GM12892 (cell line): ENCODE data around the genes VSIG10 and RPLP0.

GRCh38 chr12:118060194-118060680 lies 742 bp downstream of the WSB2 start:
- RRBS = no CpG with 5 or more reads among the region's 9 CpGs

- RRBS = 2% methylated on average over 55 of the region's 89 CpGs
These were observed at the start of gene VSIG10 for GRCh38 chr12:118103480-118104519. Gene VSIG10, minus strand, starts transcription at chr12:118104011.

GRCh38 chr12:118136532-118137082 lies 683 bp downstream of the PEBP1 start:
- RRBS = under 1% methylated on average over 13 of the region's 32 CpGs

GRCh38 chr12:118172027-118172858 lies 36.3 kb downstream of the PEBP1 start:
- RRBS = no CpG with 5 or more reads among the region's 12 CpGs

DNA sequence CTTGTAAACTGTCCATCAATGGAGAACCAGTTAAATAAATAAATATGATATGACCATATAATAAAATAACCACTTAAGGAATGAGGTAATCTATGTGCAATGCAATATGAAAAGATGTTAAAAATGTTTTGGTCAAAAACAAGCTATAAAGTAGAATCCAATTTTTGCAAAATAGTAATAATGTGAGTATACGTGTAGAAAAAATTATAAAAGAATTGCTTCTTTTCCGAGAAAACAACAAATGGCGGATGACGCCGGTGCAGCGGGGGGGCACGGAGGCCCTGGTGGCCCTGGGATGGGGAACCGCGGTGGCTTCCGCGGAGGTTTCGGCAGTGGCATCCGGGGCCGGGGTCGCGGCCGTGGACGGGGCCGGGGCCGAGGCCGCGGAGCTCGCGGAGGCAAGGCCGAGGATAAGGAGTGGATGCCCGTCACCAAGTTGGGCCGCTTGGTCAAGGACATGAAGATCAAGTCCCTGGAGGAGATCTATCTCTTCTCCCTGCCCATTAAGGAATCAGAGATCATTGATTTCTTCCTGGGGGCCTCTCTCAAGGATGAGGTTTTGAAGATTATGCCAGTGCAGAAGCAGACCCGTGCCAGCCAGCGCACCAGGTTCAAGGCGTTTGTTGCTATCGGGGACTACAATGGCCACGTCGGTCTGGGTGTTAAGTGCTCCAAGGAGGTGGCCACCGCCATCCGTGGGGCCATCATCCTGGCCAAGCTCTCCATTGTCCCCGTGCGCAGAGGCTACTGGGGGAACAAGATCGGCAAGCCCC lies 110.1 kb downstream of the PEBP1 start:
- RRBS = no CpG with 5 or more reads among the region's 38 CpGs

GRCh38 chr12:118359502-118359965 lies 13.2 kb downstream of the TAOK3 start:
- RRBS = no CpG with 5 or more reads among the region's 6 CpGs

DNA sequence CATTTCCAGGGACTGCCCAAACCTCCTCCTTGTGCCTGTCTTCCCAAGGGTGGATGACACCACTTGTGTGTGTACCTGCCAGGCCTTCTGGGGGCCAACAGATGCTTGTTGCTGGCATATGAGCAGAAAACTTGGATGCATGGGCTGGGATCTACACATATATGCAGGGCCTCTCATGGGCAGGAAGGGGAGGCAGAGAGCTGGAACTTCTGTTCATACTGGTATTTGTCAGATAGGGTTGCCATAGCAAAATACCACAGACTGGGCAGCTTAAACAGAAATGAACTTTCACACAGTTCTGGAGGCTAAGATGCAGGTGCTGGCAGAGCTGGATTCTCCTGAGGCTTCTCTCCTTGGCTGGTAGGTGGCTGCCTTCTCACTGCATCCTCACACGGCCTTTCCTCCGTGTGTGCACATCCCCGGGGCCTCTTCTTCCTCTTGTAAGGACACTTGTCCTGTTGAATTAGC lies 121.8 kb downstream of the SUDS3 start:
- RRBS = no CpG with 5 or more reads among the region's 3 CpGs

GRCh38 chr12:119177941-119178317 lies 802 bp upstream of the HSPB8 start:
- RRBS = no CpG with 5 or more reads among the region's 6 CpGs

GRCh38 chr12:119182732-119183590 lies 4.2 kb downstream of the HSPB8 start:
- RRBS = no CpG with 5 or more reads among the region's 5 CpGs

DNA sequence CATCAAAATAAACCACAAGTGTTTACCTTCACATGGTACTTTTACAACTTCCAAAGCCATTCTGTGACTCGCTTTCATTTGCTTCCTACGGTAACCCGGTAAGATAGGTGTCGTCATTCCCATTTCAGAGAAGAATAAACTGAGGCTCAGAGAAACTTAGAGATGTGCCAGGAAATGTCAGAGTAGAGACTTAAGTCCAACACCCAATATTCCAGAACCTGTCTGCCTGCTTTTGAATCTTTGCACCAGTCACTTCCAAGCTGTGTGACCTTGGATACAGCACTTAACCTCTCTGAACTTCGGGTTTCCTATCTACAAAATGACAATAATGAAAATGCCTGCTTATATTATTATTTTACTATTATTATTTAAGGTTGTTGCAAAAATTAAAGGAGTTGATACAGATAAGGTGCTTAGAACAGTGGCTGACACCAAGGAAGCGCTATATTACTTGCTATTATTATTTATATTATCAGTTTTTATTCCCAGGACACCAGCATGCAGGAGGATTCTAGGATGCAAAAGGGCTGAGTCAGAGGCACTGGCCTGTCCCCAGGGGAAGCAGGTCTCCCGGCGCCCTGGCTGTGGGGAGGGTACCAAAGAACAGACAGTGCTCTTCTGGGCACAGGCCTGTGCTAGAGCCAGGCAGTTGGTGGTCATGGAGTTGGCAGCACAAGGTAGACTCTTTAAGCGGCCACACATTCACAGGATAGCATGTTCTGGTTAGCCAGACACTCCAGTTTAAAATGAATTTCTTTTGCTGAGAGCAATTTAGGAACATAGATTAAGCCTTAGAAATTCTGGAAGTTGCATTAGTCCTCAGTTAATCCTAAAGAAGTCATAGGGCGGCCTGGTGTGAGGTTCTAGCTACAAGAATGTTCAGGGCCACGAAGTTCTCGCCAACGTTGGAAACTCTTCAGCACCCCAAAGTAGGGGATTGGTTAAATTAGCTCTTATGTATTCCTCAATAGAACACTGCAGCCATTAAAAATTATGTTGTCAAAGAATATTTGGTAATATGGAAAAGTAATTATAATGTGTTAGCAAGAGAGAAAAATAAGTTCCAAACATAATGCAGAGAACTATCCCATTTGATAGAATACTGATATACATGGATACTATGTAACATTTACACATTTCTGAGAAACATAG lies 5.5 kb downstream of the HSPB8 start:
- RRBS = no CpG with 5 or more reads among the region's 13 CpGs

DNA sequence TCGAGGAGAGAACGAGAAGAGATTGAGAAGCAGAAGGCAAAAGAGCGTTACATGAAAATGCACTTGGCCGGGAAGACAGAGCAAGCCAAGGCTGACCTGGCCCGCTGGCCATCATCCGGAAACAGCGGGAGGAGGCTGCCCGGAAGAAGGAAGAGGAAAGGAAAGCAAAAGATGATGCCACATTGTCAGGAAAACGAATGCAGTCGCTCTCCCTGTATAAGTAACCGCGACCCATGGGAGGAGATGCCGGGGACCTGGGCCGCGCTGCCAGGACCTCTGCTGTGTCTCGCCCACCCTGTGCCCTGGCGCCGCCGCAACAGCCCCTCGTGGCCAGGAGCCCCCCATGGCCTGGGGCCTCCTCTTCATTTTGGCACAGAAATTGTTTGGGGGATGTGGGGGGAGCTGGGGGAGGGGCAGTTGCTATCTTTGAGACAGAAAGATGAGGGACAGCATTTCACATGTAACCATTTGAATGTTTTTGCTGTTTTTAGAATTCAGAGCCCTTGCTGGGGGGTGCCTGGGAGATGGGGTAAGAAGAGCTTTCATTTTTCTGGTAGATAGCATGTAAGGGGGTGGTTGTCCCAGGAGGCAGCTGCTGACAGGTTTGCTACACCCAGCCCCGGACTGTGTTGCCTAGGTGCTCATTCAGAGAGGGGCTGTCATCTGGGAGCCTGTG lies 16.6 kb downstream of the HSPB8 start:
- RRBS = 76% methylated on average over 2 of the region's 21 CpGs

DNA sequence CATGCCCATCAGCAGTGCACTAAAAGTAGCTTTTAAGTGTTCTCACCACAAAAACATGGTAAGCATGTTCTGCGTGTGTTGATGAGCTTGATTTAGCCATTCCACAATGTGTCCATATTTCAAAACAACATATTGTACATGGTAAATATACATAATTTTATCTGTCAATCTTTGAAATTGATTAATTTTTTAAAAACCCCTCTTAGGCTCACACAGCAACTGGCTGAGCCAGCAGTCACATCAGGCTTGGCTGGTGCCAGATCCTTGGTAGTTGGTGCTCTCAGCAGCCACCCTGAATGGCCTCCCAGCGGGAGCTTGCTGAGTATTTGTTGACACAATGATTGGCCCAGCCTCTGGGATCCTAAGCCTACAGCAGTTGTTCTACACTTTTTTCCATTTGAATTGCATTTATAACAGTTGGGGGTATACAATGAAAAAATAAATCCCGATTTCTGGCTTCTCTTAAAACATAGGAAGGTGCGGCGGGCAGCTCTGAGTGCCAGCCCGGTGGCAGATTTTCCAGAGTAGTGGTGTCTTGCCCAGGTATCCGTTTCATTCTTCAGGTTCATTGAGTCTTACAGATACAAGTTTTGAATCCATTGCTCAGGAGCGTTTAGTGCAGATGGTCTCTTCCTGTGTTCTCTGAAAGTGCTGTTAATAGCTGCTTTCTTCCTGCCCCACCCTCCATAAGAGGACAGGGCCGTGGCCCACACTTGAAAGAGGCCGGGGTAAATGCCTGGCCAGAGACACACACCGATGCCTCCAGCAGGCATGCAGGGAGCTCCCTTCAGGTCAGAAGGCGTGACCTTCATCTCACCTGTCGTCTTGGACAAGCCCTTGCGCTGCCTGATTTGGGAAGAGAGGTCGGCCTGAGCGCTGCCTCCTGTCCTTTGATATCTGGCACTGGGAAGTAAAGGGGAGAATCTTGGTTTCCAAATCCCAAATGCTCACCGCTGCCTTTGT lies 11.3 kb downstream of the PRKAB1 start:
- RRBS = no CpG with 5 or more reads among the region's 17 CpGs

GRCh38 chr12:119776428-119776936 lies 100.6 kb downstream of the CIT start:
- RRBS = no CpG with 5 or more reads among the region's 8 CpGs

DNA sequence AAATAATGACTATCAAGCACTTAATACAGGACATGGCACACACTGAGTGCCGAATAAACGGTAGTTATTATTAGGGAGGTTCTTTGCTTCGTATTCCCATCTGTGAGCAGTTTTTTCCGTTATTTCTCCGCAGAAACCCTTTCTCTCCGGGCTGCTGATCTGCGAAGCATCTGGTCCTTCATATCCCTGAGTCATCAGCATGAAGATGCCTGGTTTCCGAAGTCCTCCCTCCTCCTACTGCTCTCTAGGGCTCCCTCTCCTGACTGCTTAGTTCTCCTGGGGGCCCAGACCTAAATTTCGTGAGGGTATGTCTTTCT lies 737 bp upstream of the BICDL1 start:
- RRBS = no CpG with 5 or more reads among the region's 9 CpGs

GRCh38 chr12:119990373-119990993 lies 1.4 kb downstream of the BICDL1 start:
- RRBS = no CpG with 5 or more reads among the region's 12 CpGs

DNA sequence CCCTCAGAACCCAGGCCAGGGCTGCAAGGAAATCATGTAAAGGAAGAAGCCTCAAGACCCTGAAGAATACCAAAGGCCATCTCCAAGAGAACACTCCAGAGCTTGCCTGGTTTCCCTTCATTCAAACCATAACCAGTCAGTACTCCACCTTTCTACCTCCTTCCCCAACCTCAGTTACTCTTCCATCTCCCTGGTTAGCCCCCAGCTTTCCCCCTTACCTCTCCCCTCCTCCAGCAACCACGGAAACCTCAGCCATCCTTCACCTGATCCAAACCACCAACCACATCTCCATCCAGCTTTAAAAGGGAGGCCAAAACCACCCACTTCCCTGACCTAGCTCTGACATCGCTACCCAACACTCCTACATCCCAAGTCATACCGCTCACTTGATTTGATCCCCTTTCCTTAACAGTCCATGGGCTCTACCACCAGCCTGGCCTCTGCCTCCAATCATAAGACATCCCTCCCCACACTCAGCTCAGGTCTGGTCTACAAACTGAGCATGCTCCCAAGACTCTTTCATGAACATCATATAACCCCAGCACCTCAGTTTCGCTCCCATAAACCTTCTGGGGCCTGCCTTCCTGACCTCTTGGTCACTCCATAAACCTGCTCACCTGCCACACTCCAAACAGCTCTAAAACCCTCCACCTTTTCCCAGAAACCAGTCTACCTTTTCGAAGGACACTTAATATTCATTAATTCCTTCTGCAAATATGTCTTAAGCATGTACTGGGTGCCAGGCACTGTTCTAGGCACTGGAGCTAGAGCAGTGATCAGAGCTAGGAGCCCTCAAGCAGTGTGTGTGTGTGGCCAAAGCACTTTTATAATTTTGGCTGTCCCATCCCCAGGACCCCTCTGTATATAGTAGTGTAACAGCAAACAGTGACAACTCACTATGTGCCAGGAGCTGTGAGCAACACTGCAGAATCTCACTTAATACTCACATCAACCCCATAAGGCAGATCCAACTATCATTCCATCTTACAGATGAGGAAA lies 1.3 kb downstream of the RAB35 start:
- RRBS = no CpG with 5 or more reads among the region's 5 CpGs

DNA sequence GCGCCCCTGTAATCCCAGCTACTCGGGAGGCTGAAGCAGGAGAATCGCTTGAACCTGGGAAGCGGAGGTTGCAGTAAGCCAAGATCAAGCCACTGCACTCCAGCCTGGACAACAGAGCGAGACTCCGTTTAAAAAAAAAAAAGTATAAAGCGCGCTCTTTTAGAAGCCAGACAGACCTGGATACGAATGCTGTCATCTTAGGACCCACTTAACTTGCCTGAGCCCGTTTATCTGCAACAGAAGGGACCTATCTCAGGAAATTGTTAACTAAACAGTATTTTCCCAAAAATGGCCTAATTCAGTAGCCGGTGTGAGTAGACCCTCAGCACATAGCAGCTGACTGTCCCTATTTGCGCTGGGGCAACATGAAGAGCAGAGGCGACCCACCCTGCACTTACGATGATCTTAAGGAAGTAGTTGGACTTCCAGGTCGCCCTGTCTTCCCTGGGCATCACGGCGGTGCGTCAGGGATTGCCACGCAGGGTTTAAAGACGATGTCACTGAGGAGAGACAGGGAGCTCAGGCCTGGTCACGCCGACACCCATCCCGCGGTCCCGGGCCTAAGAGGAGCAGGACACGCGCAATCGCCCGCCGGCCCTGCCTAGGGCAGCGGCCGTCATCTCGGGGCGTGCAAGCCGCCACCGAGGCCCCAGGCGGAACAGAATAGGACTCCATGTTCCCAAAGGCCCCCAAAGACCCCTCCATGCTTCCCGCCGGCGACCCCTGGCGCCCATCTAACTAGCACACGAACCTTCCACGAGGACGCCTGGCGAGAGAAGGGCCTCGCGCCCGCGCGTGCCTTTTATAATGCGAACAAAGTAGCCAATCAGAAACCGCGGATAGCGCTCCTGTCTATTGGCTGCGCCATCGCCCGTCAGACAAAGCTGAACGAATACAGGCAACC lies at the start of gene RPLP0:
TSS of gene RPLP0 (minus strand) at position 780 of the 904 bp plus-strand sequence.
- RRBS = no CpG with 5 or more reads among the region's 58 CpGs

- RRBS = no CpG with 5 or more reads among the region's 7 CpGs
These were observed 11.2 kb upstream of the RPLP0 start for GRCh38 chr12:120212151-120212399.

GRCh38 chr12:120215765-120216258 lies 14.9 kb upstream of the RPLP0 start:
- RRBS = 89% methylated on average over 5 of the region's 12 CpGs

GRCh38 chr12:120237666-120238408 lies 27.7 kb downstream of the PXN start:
- RRBS = 67% methylated on average over 1 of the region's 13 CpGs